ENCODE measurements around a stretch of chr2.

- PRO-cap, result no peak
These were observed 10.1 kb downstream of the IL1F10 start for GRCh38 chr2:113077901-113078326.

DNA sequence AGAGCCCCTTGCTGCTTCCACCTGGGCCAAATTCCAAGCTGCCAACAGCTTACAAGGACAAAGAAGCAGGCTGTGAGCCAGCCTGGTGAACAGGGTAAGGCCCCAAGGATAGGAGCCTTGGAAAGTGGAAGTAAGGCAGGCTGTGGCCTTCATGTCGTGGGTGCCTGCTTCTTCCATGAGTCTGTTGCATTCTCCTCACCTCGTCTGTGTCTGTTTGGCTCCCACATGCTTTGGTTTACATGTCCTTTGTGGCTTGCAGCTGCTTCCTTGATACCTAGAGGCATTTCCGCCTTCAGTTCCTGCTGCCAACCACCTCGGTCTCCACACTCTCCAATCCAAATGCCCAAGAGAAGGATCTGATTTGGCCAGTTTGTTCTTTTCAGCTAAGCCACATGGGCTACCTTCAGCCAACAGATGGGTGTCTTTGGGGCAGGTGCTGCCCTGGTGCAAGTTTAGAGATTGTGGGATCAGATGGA is 8.0 kb downstream of the PSD4 start:
- PRO-cap, result no peak

GRCh38 chr2:113237371-113238119 is 41.2 kb downstream of the PAX8 start:
- PRO-cap, result no peak

DNA sequence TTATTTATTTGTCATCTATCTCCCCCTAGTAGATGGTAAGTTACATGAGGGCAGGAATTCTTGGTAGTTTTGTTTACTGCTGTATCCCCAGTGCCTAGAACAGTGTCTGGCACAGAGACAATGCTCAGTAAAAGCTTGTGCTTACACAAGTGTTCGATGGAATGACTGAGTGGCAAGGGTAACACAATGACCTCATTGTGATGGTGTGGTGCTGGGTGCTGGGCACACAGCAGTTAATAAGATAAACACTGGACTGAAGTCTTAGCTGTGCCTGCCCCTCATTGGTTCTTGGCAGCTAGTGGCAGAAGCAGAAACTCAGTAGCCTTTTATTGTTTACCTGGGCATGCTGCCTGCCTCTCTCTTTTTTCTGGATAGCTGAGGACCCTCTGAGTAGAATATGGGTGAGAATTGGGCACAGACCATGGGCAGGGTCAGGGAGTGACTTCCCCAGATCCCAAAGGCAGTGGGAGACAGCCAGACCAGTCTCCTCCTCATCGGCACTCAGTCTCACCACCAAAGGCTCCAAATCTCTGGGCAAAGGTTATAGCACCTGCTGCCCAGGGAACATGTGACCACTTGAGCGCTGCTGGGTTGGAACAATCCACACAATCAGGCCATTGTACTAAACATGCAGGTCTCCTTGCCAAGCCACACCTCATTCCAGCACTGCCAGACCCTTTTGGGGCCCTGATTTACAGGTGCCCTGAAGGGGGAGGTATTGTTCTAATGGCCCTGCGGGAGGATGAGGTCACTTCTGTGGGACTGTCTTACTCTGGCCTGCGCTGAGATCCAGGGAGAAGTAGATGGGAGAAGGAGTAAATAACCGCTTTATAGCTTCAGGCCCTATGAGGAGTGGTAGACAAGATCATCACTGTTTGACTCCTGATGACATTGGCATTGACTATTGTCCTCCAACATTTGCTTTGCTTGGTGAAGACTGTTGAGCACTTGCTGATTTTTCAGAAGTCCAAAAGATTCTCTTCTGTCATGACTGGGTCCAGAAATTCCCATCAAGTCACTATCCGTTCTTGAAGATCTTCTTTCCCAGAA is 9.8 kb upstream of the PAX8 start:
- PRO-cap, result no peak

- PRO-cap, result no peak
These were observed 38.8 kb upstream of the PAX8 start for GRCh38 chr2:113317525-113317916.

DNA sequence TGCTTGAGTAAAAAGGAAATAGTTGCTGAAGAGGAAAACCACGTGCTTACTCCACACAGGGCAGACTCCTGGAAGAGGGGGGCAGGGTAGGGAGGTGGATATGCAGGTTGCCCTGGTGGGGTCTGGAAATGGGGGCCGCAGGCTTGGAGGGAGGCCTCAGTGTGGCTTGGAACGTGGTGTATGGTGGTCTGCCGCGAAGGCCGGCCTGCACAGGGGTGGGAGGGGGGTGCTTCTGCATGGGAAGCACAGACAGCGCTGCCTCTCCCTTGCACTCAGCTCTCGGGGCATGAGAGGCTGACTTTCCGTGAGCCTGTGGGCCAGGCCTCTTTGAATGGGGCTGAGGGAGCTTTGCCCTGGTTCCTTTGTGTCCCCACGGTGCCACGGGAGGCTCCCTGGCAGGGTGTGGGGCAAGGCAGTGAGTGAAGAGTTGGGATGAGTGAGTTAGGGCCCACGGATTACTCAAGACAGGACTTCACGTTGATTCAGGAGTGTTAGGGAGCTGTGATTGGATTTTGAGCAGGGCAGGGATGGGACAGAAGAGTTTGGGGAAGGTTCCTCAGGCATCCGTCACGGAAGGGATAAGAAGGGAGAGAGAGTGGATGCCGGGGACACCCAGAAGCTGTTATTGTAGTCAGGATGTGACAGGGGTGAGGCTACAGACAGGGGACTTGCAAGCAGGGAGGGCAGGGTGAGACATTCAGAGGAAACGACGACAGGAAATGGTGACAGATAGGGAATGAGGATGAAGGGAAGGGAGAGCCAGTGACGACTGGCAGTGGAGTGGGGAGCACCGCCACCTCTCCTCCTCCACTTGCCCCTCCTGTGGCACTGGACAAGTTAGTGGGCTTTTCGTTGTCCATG is 35.4 kb upstream of the RABL2A start:
- PRO-cap, result no peak

- PRO-cap, result no peak
These were observed 28.7 kb upstream of the RABL2A start for GRCh38 chr2:113598165-113598925.

DNA sequence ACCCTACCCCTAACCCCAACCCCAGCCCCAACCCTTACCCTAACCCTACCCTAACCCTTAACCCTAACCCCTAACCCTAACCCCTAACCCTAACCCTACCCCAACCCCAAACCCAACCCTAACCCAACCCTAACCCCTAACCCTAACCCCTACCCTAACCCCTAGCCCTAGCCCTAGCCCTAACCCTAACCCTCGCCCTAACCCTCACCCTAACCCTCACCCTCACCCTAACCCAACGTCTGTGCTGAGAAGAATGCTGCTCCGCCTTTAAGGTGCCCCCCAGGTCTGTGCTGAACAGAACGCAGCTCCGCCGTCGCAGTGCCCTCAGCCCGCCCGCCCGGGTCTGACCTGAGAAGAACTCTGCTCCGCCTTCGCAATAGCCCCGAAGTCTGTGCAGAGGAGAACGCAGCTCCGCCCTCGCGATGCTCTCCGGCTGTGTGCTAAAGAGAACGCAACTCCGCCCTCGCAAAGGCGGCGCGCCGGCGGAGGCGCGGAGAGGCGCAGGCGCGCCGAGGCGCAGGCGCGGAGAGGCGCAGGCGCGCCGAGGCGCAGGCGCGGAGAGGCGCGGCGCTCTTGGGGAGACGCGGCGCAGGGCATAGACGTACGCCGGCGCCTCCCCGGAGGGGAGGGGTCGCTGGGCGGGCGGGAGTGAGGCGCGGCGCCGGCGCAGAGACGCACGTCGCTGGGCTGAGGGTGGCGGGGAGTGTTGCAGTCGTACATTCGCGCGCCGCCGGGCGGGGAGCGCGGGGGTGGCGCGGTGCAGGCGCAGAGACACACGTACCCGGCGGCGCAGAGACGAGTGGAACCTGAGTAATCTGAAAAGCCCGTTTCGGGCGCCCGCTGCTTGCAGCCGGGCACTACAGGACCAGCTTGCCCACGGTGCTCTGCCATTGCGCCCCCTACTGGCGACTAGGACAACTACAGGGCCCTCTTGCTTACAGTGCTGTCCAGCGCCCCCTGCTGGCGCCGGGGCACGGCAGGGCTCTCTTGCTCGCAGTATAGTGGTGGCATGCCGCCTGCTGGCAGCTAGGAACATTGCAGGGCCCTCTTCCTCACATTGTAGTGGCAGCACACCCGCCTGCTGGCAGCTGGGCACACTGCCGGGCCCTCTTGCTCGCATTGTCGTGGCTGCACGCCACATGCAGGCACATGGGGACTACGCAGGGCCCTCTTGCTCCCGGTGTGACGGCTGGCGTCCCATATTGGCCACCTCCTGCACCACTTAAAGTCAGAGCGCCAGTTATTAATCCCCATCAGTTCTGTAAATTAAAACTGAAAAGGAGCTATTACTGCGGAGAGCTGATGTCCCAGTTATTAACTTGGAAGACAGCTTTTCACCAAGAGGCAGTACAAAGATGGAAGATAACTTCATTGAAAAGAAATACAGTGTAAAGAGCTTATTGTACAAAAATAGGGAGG is 23.3 kb upstream of the RABL2A start:
- PRO-cap, result bidirectional peak, plus-strand start at position 685 of the sequence, minus-strand start at position 442 of the sequence

DNA sequence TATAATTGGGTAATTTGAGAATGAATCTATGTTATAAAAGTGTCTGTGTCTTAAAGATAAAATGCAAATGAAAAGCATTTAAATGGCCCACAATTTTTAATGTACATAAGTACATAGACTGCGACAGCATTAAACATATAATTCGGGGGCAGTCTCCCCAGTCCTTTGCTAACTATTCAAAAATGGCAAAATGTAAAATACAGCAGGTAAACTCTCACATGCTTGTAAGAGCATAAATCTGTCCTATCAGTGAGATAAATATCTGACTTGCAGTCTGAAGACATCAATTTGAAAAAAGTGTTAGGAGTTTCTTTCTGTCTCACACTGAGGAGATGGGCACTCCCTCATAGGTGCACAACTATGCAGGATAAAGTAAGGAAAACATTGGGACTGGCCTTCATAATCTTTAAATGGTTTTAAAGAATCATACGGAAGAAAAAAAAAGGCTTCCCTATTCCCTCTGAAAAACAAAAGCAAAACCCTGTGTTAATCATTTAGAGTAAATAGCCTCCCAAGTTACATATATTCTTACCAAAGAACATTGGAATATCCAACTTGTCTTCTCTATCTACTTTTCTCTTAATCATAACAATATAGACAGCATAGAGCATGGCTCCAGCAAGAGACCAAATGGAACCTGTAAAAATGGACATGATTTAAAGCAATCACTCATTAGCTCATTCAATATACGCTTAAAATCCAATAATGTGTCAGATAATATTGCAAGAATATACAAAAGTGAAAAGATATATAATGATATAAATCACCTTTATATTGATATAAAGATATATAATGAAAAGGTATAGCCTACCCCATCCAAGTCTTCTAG is 27.4 kb downstream of the SLC35F5 start:
- PRO-cap, result no peak

DNA sequence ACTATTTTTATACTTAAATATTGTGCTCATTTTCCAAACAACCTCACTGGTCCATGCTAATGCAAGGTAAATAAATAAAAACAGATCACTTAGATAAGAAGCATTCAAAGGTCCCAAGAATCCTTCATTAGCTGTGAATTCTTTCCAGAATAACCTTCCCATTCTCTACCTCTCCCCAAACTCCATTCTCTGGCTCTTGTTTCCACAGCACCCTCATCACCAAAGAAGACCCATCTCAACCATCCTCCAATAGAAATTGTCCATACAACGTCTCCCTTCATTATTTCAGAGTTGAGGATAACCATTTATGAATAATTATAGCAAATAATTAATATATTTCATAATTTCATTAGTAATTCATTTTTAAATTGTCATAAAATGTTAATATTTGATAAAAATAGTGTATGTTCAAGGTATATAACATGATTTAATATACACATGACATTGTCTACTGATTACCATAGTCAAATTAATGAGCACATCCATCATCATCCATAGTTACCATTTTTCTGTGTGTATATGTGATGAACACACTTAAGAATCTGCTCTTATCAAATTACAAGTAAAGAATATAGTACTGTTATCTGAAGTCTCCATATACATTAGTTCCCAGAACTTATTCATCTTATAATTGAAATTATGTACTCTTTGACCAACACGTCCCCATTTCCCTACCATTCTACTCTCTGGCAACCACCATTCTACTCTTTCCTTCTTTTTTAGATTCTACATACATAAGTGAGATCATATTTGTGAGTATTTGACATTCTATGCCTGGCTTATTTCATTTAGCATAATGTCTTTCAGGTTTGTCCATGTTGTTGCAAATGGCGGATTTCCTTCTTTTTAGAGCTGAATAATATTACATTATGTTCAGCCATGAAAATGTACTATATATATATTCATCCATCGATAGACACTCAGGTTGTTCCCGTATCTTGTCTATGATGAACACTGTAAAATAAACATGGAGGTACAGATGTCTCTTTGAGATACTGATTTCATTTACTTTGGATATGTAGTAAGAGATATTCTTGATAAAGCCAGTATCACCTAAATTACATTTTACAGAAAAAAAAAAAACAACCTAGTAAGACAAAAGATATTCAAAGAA is 18.5 kb downstream of the SLC35F5 start:
- PRO-cap, result no peak

DNA sequence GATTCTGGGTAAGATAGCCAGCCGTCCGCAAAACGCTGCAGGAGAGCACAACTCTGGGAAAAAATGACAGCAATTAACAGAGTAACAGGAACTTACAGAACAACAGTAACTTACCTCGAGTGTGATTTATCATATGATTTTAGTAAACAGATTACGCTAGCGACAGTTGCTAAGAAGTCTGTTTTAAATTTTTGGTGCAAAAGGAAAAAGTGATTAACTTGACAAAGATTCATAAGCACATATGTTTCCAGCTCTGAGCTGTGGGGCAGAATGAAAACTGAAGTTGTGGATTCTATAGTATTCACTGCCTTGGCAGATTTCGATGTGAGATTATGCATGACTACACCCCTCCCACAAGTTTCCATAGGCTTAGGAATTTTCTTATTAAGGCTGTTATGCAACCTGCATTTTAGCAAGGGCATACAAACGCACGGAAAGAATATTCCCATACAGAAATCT is 46.6 kb upstream of the ACTR3 start:
- PRO-cap, result no peak

- PRO-cap, result no peak
These were observed 1.5 kb downstream of the ACTR3 start for GRCh38 chr2:113891359-113891886.

GRCh38 chr2:115980641-115981052 is 1538.2 kb downstream of the DPP10 start:
- PRO-cap, result no peak

GRCh38 chr2:117918280-117919169 is 95.3 kb downstream of the CCDC93 start:
- PRO-cap, result no peak

DNA sequence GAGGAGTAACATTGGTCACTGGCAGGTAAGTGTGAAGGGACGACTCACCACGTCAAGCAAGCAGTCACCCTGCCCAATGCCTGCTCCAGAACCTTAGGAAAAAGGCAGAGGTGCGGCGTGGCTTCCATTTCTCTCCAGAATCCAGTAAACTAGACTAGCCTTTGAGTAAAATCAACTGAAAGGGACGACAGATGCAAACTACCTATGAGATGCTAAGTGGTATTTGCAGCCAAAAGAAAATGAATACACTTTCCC is 1.0 kb downstream of the CCDC93 start:
- PRO-cap, result no peak

GRCh38 chr2:118077471-118078193 is 10.6 kb upstream of the INSIG2 start:
- PRO-cap, result no peak

- PRO-cap, result no peak
These were observed 24.3 kb downstream of the INSIG2 start for GRCh38 chr2:118112524-118113030.

- PRO-cap, result no peak
These were observed 91.2 kb downstream of the INSIG2 start for GRCh38 chr2:118179437-118179835.

GRCh38 chr2:118224955-118225326 is 136.7 kb downstream of the INSIG2 start:
- PRO-cap, result no peak

DNA sequence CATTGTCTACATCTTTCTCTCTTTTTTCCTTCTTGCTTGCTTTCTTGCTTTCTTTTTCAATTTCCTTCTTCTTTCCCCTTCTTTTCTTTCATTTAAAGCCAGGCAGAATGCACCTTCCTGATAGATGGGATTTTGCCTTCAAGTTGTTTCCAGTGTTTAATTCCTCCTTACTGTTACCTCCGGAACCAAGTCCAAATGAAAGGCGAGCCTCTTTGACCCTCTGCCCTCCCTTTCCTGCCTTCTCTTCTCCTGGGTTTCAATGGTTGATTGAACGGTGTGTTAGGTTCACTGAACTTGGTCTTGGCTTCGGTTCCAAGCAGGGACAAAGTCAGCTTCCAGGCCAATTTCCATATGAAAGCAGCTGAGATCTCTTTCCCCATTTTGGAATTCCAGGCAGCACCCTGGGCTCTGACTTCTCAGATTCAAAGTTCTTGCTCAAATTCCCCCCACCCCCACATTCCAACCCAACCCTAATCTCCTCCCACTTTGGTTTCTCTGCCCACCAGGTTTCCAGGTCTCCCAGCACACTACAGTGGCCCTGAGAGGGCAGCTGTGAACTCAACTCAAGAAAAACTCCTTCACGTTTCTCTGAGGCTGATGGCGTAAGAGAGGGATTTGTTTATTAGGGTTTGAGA is 230.9 kb downstream of the INSIG2 start:
- PRO-cap, result no peak

Data from bronchial lymph node (tissue), 1 donor.